Myometrial cell (primary cell): ENCODE measurements around a stretch of chr7.

DNA sequence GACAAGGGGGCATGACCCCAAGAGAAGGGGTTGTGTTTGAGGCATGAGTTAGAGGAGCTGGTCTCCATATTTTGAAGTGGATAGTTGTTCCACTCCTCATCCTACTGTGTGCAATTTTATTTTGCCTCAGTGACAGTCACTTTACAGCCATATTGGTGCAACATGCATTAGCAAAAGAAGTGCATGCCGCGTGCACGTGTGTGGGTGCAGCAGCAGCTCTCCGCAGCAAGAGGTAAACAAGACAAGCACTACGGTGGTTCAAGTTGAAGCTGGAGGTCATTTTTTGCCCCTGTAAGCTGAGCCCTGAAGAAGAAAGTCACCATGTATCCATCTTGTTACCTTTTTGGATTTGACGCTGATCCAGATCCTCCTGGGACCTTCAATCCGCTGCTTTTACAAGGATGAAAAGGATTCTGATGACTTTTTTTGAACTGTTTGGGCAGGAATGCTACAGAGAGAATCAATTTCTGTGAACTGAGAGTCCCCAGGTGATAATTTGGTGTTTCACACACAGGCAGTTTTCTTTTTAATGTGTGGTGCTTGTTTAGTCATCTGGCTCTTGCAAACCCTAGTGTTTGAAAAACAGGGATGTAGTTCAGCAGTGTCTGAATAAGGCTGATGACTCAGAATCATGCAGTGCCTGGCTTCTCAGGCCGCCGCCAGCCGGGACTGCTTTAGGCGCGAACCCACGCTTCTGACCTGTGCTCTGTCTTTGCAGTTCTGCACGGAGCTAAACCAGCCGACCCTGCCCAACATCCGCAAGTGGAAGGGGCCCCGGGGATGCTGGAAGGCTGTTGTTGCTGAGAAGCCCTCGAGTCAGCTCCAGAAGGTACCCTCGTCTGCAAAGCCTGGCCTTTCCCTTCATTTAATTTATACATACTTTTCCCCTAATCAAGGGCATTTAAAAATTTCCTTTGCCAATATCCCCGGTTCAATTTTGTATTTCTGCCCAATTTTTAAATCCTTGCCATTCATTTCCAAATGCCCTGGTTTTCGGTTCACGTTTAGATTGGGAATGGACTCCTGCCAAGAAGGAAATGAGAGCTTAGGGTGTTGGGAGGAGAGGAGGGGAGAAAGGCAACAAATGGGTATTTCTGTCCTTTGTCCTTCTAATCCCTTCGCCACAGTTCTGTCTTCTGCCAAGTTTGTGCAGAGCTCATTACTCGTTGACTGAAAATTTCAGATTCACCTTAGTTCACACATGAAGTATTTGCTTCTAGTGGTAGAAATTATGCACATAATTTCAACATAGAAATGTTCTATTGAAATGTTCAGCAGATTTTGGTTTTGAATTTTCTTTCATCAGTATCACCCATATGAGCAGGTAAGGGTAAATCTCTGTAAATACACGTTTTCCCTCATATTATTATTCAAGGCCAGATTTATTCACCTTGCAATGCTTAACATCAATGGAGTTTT, 86.1 kb downstream of the MATCAP2 start:
- RAMPAGE, long total RNA, result no peak

DNA sequence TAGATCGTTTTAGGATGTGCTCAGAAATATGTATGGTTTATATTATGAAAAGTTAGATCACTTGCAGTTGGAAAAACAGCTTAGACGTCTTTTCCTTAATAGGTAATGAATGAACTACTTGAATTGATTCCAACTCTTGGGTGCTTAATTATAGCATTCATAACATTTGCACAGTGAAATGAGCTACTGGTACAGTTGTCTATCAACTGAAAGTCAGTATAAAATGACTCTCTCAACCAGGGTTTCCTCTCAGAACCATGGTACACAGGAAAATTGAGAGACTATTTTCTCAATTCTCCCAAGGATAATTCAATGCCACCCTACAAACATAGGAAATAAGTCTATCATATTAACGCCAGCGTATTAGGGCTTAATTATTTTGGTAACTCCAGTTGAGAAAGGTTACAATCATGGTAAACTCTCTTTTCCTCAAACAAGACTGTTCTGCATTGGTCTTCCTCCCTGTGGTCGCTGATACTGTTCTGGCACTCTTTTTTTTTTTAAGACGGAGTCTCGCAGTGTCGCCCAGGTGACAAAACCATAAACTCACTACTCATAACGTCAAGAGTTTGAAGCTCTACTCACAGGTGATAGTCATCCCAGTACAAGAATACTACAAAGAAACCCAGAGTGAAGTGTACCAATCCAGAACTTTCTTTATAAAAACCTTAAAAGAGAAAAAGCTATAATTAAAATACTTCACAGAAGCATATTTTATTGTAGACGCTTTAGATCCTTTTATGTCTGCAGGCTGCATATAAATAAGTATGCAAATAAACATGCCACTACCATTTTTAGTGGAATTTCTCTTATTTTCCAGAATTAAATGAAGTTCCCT, 2.0 kb downstream of the ANLN start:
- RAMPAGE, long total RNA, result no peak

DNA sequence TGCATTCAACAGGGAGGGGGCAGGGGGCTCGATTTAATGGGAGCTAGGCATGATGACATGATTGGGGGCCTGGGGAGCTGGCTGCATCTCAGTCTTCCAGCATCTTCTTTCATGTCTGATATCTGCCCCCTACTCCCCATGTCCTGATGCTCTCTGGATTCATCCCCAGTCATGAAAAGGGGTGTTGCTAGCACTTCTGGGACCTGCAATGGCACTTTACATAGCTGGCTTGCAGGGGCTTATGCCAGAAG, 95.0 kb downstream of the AOAH start:
- RAMPAGE, long total RNA, result no peak

- RAMPAGE, long total RNA, result no peak
Observed at GRCh38 chr7:36658437-36658871, 65.8 kb downstream of the AOAH start.

DNA sequence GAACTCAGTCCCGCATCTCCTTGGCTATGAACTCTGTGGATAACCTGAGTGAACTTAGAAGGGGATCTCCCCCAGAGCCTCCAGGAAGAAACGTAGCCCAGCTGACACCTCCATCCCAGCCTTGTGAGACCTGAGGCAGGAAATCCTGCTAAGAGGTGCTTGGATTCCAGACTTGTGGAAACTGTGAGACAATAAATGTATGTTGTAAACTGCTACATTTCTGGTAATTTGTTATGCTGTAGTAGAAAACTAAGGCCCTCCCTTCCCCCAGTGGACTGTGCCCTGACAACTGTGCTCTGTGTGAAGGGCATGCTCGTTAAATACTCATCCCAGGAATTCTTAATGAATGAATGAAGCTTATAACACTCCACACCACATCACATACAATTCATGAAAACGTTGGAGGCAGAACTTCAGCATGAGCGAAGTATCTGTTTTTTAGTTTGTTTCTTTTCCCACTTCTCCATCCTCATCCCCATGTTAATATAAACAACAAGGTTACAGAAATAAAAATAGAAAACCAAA, 36.8 kb upstream of the AOAH start:
- RAMPAGE, long total RNA, result no peak

DNA sequence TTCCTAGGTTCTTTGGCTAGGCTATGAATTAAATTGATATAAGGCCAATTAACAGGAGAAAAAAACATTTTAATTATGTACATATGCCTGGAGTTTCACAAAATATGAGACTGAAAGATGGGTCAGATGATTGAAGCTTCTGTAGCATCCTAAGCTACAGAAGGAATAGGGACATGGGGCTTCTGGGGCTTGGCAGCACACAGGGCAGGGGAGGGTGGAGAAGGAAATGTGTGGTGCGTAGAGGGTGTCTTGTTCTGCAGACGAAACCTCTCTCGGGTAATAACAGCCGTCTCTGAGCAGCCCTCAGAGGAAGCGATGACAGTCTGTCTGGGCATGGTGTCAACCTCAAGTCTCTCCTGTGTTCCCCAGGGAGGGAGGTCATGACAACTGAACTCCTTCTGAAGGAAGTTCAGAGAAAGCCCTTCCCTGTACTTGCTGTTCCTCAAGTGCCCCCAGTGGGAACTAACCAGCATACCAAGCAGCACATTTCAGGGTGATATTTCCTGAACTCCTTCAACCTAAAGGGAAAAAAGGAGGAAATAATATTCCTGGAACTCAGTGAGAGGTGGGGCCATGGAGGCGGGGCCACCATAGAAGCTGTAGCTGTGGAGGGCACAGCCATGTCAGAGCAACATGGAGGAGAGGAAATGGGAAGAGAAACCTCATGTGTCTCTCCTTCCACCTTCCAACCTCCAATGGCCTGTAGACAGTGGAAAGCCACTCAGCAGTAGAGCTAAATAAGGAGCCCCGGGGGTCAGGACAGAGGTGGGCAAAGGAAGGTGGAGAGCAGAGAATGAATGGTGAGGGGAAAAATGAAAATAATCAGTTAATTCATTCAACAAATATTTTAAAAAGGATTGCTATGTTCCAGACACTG, 60.7 kb upstream of the AOAH start:
- RAMPAGE, long total RNA, result no peak

DNA sequence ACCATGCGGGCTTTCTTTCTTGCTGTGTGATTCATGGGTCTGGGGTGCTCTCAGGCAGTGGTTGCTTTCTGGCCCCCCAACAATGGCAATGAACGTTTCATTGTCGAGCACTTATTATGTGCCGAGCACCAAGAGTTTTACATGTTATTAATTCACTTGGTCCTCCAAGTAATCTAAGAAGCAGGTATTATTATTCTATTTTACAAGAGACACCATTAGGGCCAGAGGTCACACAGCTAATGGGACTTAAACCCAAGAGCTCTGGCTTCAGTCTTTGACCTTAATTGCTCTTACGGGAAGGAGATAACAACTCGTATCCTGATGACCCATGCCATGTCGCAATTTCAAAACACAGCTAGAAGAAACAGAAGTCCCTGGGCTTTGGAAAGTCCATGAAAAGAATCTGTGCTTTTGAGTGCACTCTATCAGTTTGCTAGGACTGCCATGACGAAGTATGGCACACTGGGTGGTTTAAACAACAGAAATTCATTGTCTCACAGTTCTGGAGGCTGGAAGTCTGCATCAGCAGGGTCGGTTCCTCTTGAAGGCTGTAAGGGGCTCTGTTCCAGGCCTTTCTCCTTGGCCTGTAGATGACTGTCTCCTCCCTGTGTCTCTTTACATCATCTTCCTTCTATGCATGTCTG, 247.8 kb upstream of the AOAH start:
- RAMPAGE, long total RNA, result no peak

GRCh38 chr7:37193508-37194144, 255.0 kb downstream of the ELMO1 start:
- RAMPAGE, long total RNA, result no peak

DNA sequence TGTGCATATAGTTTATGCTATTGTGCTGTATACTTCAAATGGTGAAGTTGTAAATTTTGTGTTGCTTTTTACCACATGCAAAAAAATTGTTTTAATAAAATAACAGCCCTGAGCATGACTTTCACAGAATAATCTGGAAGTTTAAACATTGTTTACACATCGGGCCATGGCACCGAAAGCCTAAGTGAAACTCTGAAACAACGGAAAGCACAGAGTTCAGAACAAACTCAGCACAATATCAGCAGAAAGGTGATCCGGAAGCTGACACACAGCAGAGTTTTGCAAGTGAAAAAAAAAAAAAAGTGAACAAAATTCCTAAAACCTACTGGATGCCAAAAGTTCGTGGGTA, 39.8 kb downstream of the ELMO1 start:
- RAMPAGE, long total RNA, result no peak

GRCh38 chr7:37492123-37492660, 43.5 kb upstream of the ELMO1 start:
- RAMPAGE, long total RNA, result no peak

DNA sequence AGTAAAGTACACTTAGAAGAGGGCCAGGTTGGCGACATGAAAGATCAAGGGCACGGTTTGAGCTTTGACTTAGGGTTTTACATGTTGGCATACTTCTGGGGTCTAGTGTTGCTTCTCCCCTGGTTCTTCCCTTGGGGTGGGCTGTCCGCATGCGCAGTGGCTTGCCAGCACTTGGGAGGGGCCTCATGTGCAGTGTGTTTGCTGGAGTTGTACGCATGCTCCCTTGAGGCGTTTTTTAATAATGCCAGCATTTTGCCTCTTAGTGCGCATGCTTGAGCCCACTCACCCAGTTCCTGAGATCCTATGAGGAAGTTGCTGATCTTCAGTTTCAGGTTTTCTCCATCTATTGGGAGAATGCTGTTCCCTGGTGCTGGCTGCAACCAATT, 113.5 kb upstream of the GPR141 start:
- RAMPAGE, long total RNA, result no peak

DNA sequence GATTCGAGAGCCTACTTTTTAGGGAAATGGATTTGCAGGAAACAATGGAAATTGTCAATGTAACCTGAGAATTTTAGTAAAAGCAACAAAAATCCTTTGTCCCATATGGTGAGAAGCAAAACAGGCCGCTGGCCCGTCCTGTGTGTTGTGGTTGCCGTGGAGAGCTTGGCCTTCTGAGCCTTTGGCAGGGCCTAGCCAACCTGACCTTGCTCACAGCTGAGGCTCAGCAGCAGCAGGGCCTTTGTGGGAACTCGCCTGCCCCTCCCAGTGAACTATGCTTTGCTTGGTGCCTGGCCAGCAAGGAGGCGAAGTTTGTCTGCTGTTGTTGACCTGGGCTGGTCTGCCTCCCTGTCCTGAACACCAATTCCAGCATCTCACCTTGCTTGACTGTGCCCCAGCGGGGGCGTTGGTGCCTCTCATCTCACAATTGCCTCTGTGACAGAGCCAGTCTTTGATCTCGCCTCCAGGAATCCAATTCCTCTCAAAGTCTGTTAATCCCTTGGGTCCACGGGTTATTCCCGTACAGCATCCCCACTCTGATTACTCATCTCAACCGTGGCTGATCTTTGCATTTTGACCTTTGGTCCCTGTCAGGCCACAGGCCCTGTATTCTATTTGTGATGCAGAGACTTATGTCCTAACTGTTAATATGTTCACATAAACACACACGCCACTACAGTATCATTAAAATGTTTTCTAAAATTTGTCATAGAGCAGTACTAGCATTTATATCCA, 22.6 kb downstream of the EPDR1 start:
- RAMPAGE, long total RNA, result no peak

GRCh38 chr7:37950093-37950687, 29.8 kb downstream of the EPDR1 start:
- RAMPAGE, long total RNA, result no peak

- RAMPAGE, long total RNA, result no peak
Observed at GRCh38 chr7:38242774-38243288, 64.8 kb downstream of the STARD3NL start.

- RAMPAGE, long total RNA, result no peak
Observed at GRCh38 chr7:38316743-38317272, 138.8 kb downstream of the STARD3NL start.

- RAMPAGE, long total RNA, result no peak
Observed at GRCh38 chr7:38317342-38318022, 139.4 kb downstream of the STARD3NL start.

GRCh38 chr7:38672643-38673038, 41.5 kb upstream of the AMPH start:
- RAMPAGE, long total RNA, result no peak

DNA sequence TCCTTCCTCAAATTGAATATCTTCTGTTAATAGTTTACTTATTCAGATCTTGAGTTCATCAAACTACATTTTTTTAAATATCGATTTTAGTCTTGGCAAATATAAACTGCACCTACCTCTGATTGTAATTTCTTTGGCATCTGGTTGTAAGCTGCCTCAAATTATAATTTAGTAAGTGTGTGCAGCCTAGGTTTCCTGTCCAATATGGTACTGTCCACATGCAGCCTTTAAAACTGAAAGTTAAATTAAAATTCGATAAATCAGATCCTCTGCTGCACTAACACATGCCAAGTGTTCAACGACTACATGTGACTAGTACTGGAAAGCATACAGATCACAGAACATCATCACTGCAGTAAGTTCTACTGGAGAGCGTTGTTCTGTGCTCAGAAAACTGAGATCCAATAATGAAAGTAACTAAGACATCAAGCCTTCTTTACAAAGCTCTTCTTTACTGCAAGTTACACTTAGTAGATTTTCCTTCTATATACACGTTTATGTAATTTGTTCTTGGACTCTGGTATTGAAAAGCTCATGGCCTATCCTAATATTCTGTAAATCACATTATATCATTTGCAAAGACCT, 77.8 kb downstream of the VPS41 start:
- RAMPAGE, long total RNA, result no peak

GRCh38 chr7:39014076-39014473, 36.4 kb downstream of the POU6F2 start:
- RAMPAGE, long total RNA, result no peak

GRCh38 chr7:39085519-39086279, 108.0 kb downstream of the POU6F2 start:
- RAMPAGE, long total RNA, result no peak